Gallbladder (tissue), 1 donor: ENCODE measurements around a stretch of chr6.

- PRO-cap, result no peak
These were observed 322 bp downstream of the FUT9 start for GRCh38 chr6:96016054-96016537.

DNA sequence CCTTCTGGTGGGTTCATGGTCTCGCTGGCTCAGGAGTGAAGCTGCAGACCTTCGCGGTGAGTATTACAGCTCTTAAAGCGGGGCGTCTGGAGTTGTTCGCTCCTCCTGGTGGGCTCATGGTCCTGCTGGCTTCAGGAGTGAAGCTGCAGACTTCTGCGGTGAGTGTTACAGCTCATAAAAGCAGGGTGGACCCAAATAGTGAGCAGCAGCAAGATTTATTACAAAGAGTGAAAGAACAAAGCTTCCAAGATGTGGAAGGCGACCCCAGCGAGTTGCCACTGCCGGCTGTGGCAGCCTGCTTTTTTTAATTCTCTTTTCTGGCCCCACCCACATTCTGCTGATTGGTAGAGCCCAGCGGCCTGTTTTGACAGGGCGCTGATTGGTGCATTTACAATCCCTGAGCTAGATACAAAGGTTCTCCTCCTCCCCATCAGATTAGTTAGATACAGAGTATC, 244.3 kb downstream of the FUT9 start:
- PRO-cap, result no peak

GRCh38 chr6:96601659-96602014, 38.7 kb downstream of the FHL5 start:
- PRO-cap, result no peak

DNA sequence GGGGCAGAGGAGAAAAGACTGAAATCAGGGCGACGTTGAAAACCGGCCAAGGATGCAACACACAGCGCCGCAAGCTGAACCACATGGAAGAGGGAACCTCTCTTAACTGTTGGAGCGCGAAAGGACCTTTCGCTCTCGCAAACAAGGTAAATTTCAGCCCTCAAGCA, 726 bp downstream of the GPR63 start:
- PRO-cap, result no peak

- PRO-cap, result no peak
These were observed 311.8 kb upstream of the MMS22L start for GRCh38 chr6:97594748-97595248.

DNA sequence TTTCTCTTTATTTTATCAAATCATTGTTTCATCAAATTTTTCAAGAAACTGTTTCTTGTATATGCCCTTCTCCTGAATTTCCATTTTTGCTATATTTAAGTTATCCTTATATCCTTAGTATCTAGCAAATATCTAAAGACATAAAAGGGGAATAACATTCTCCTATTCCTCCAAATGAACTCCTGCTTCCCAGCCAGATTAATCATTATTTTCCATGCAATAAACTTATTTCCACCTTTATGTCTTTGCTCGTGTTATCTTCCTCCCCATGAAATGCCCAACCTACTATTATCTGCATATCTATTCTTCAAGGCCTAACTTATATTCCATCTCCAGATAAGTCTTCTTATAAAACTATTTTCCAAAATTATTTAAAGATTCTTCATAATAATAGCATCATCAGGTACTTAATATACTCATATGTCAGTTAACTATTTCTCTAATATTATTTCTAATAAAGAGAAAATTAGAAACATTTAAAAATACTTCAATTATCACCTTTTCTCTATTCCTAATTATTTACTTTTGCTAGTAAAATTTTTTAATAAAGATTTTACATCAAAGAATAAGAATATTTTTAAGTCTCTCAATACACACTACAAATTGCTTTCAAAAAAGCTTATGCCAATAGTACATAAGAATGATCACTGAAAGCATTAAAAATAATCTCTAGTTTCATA, 29.4 kb downstream of the FBXL4 start:
- PRO-cap, result no peak

DNA sequence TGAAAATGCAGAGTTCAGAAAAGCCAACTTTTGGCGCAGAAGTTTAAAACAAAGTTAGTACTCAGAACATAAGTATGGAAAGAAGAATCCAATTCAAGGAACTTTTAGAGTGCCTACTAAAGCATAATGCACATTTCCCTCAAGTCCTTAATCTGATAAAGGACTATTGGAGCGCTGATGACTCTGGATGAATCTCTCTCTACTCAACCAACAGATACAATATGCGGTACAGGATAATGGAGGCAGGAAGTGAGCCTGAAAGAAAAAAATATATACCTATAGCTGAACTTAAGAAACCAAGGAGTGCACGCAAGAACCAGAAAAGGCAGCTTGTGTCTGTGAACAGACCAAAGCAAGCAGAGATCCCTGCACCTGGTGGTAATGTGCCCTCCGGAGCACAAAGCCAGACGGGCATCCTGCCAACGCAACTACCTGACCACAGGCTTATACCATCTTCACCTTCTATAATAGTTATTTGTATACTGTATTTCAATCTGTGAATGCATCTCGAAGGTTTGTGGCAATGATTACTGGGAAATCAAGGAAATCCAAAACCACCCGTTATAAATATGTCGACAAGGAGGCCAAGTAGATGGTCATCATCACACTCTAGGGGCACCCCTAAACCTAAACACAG, 961 bp downstream of the FBXL4 start:
- PRO-cap, result no peak

GRCh38 chr6:99402459-99403235, 8.7 kb upstream of the COQ3 start:
- PRO-cap, result no peak

DNA sequence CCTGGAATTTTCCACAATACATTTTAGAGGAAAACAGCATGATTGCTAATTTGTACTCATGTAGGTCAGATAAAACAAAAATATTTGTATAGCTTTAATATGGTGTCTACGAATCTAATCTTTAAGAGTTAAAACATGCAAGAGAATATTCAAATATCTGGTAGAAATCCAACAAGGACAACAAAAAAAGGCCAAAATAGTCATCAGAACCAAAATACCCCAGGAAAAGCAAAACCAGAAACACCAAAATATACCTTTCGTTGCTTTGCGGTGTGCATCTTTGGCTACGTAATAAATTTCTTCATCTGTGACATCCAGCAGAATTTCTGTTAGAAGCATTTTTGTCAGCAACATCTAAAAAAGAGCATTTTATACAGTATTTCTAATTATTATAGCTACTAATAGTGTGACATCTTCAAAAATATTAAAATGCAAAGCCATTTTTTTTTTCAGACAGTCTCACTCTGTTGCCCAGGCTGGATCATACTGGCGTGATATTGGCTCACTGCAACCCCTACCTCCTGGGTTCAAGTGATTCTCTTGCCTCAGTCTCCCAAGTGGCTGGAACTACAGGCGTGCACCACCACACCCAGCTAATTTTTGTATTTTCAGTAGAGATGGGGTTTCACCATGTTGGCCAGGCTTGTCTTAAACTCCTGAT, 10.5 kb upstream of the COQ3 start:
- PRO-cap, result no peak

DNA sequence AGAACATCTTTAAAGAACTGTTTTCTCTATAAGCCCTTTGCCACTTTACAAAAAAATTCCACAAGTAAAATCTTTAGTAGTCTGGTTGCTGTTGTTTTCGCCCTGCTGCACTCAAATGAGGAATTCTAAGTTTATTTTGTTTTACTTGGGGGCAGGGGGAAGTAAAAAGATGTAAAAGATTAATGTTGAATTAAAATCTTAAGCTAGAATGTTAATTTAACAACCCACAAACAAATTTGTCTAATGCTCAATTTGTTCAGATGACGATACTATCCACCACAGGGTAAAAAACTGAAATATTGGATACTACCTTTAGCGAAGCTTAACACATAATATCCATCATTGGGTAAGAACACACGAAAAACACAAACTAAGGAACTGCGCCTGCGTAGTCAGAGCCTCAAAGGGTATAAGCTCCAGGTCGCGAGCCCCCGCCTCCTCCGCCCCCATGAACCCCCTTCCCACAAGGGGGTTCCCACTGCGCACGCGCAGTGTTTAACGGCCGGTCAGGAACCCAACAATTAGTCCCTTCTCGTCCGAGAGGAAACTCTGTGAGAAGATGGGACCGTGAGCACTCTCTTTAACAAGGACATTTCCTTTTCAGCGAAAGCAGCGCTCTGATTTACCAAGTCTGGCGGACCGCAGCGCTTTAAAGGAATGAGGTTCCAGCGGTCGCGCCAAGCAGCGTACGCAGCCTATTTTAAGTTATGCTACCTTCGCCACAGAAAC, 515 bp downstream of the PNISR start:
- PRO-cap, result unidirectional peak, plus-strand start at position 494 of the sequence

DNA sequence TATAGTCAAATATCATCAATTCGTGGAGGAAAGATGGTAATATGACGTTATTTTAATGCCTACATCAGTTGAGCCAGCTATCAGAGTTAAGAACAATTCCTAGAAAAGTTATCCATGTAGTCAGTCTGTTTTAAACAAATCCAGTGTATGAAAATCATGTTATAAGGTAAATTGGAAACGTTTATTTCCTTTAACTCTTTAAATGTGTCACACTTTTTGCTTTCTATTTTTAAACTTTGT, 323 bp upstream of the TSTD3 start:
- PRO-cap, result no peak

- PRO-cap, result unidirectional peak, minus-strand start at chr6:99521489; unidirectional peak, minus-strand start at chr6:99521697
These were observed 655 bp downstream of the TSTD3 start for GRCh38 chr6:99521158-99522249.

- PRO-cap, result no peak
These were observed 11.1 kb downstream of the MCHR2 start for GRCh38 chr6:99983034-99983235.

DNA sequence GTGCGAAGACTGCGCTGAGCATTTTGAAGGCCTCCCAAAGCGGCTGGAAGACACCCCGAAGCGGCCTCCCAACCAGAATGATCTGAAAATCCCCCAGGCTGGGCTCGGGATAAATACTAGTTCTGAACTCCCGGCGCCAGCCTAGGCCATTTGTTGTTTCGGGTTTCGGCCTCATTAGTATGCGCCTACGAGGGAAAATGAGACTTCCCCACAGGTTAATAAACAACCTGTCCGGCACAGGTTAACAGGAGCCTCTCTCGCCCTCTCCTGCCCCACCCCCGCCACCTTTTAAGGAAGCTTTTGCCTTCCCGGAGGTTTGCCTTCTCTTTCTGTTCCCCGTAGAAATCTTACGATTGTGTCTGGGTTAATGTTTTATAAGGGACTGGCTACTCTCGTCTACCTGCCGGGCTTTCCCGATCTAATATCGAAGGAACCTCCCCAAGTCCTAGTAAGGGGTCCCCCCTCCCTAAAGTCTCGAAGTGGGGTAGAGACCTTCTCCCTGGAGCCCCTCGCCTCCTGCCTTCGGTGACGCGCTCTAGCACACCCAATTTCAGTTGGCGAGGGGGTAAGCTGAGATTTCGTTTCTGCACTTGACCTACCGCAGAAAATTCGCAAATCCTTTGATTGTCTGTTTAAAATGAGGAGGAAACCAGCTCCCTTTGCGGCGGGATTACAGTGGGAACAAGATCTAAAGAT, 8.8 kb downstream of the SIM1 start:
- PRO-cap, result no peak

GRCh38 chr6:100461276-100461907, 3.3 kb downstream of the SIM1 start:
- PRO-cap, result no peak

DNA sequence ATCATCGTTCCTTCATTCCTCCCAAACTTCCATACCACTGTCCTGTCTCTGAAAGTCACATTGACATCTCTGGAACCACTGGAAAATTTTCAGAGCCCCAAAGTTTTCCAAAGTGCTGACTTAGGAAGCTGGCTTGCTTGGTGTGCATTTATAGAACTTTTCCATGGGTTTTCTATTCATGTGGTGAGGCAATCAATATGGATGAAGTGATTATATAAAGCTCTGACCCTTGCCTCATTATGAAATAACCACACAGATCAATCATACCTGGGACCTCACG, 22.8 kb upstream of the SIM1 start:
- PRO-cap, result no peak

DNA sequence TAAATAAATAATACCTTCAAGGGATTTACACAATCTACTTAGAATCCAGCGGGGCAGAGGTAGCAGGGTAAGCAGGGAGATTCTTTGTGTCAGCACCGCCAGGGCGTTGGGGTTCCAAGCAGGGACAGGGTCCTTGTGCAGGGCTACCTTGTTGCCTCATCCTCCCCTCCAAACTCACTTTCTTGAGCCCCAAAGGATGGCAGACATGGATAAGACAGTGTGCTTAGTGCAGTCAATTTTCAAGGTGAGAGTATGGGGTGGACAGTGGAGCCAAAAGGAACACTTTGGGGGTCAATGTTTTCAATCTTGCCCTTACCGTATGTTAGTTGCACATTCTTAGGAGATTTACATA, 23.2 kb upstream of the SIM1 start:
- PRO-cap, result no peak

- PRO-cap, result no peak
These were observed 190.4 kb upstream of the GRIK2 start for GRCh38 chr6:101203178-101203512.

- PRO-cap, result no peak
These were observed 1732.0 kb downstream of the HACE1 start for GRCh38 chr6:103127739-103128166.

DNA sequence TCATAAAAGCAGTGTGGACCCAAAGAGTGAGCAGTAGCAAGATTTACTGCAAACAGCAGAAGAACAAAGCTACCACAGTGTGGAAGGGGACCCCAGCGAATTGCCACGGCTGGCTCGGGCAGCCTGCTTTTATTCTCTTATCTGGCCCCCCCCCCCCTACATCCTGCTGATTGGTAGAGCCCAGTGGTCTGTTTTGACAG, 1566.0 kb downstream of the HACE1 start:
- PRO-cap, result no peak